ENCODE measurements around the genes DTX2 and SPDYE18.

- PRO-cap, 2 experiments: no peak in any of the 2 experiments
These were observed 51.4 kb upstream of the SRRM3 start for GRCh38 chr7:76150193-76150797.

DNA sequence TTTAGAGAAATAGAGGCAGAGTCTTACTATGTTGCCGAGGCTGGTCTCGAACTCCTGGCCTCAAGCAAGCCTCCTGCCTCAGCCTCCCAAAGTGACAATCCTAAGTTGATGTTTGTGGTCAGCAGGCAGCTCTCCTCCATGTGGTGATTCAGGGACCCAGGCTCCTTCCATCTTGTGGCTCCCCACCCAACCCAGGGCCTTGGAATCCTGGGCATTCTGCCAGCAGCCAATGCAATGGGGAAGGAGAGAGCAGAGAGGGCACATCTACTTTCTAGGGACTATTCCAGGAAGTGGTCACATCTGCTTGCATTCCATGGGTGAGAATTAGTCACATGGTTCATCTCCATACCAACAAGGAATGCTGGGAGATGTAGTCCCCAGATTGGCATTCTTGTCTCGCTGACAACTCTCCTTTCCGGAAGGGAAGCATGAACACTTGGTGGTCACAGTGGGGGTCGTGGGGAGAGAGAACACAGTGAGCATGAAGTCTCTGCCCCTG is 9.9 kb upstream of the SRRM3 start:
- PRO-cap, 2 experiments: no peak in any of the 2 experiments

DNA sequence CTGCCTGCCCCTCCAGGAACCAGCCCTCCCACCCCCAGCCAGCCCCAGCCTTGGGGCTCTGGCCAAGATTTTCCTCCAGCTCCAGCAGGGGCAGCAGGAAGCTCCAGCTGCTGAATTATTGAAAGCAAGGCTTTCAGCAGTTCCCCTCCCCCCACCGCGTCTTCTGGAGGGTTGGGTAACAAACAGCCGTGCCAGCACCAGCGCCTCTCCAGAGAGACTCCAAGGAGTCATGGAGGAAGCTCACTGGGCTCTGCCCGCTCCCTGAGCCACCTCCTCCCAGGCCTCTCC is 19.0 kb downstream of the SRRM3 start:
- PRO-cap, 2 experiments: no peak in any of the 2 experiments

GRCh38 chr7:76293292-76294113 is 9.0 kb upstream of the HSPB1 start:
- PRO-cap, 2 experiments: no peak in any of the 2 experiments

DNA sequence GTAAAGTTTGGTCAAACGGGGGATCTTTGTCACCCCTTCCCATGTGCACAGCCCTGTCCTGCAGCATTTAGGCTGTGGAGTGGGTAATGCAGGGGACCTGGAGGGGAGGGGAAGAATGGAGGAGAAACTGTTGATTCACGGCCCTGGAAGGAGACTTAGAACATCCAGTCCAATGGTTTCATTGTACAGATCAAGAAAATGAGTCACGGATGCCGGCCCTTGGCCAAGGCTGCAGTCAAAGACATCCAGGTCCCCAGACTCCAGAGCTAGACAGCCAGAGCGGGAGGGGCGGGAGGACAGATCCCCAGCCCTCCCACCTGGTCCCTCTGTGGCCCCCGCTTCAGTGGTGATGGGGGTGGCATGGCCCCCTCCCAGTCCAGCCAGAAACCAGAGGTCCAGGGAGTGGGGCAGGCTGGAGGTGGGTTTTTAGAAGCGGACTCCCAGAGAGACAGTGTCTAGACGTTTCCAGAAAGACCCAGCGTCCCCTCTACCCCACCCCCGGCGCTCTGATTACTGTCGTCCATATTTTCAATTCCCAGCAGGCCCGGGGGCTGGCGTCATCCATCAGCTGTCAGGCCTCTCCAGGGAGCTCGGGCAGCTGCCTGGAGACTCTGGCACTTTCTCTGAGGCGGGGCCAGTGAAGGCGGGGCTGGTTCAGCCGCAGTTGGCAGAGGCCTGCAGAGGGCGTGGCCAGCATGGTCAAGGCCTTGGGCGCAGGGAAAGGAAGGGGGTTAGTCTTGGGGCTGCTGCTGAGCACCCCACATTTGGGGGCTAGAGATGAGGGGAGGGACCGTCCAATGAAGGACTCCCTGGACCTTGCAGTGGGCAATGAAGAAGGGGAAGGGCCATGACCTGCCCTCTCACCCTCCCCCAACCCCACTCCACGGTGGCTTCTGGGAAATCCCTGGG is 8.0 kb upstream of the HSPB1 start:
- PRO-cap, 2 experiments: peak in 2 of 2 experiments; most common plus-strand start position 269 of the sequence (in 2); most common minus-strand start position 508 of the sequence (in 2)

GRCh38 chr7:76303092-76303438 is 592 bp downstream of the HSPB1 start:
- PRO-cap, 2 experiments: peak in 1 of 2 experiments; most common plus-strand start chr7:76303275 (in 1)

DNA sequence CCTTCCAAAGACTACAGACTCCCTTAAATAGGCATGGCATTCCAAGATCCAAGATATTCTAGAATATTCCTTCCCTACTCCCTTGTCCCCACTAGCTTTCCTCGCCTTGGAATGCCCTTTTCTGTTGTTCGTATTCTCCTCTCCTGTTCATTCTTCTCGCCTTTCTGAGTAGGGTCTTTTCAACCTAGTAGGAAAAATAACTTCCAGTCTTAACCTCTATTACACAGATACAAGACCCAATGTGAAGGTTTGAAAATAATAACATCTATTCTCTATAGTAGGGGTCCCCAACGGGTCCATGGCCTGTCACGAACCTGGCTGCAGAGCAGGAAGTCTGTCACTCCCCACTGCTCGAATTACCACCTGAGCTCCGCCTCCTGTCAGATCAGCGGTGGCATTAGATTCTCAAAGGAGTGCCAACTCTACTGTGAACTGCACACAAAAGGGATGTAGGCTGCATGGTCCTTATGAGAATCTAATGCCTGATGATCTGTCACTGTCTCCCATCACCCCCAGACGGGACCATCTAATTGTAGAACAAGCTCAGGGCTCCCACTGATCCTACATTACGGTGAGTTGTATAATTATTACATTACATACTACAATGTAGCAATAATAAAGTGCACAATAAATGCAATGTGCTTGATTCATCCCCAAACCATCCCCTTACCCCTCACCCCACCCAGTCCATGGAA is 7.4 kb downstream of the YWHAG start:
- PRO-cap, 2 experiments: no peak in any of the 2 experiments

DNA sequence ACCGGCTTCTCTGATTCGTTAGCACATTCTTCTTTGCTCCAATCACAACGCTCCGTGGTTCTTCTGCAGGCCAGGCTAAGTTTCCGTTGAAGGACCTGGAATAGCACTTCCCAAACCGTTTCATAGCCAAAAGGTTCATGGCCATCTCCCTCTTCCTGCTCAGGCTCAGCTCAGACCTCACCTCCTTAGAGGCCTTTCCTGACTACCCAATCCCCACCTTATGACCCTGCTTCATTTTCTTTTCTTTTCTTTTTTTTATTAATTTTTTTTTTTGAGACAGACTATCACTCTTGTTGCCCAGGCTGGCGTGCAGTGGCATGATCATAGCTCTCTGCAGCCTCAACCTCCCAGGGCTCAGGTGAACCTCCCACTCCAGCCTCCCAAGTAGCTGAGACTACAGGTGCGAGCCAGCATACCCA is 24.5 kb upstream of the YWHAG start:
- PRO-cap, 2 experiments: no peak in any of the 2 experiments

GRCh38 chr7:76397046-76398298 is 12.0 kb downstream of the SSC4D start:
- PRO-cap, 2 experiments: peak in 1 of 2 experiments; most common plus-strand start chr7:76397648 (in 1)

DNA sequence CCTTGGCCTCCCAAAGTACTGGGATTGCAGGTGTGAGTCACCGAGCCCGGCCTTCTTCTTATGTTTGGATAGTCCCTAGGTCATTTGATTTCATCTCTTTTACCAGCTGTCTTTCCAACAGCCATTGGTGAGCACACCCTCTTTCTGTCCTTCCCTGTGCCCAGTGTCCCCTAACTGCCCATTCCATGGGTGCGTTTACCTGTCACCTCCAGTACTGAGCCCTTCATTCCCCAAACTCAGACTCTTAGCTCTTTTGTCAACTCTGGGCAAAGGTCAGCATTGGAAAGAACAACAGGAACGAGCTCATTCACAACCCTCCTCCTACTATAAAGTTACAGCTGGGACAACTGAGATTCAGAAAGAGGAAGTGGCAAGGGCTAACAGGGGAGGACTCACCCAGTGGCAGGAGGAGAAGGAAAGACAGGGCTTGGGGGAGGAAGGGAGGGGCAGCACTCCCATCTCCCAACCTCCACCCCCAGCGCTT is 5.5 kb downstream of the SSC4D start:
- PRO-cap, 2 experiments: no peak in any of the 2 experiments

DNA sequence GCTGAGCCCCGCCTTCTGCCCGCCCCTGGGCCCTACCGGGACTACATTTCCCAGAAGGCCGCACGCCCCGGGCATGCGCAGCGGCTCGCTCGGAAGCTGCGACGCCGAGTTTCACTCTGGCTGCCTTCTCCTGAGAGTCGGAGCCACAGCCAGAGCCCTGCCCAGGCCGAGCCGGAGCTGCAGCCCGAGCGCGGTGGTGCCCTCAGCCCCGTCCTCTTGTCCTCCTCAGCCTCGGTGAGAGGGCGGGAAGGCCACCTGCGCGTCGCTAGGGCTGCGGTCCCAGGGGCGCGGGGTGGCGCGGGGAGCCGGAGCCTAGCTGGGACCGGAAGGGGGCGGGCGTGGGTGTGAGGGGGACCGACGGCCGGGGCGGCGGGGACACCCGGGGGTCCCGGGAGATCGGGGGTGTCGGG is at the start of gene DTX2:
DTX2 (plus strand) TSS at position 107 of the 410 bp plus-strand sequence.
- PRO-cap, 2 experiments: no peak in any of the 2 experiments

DNA sequence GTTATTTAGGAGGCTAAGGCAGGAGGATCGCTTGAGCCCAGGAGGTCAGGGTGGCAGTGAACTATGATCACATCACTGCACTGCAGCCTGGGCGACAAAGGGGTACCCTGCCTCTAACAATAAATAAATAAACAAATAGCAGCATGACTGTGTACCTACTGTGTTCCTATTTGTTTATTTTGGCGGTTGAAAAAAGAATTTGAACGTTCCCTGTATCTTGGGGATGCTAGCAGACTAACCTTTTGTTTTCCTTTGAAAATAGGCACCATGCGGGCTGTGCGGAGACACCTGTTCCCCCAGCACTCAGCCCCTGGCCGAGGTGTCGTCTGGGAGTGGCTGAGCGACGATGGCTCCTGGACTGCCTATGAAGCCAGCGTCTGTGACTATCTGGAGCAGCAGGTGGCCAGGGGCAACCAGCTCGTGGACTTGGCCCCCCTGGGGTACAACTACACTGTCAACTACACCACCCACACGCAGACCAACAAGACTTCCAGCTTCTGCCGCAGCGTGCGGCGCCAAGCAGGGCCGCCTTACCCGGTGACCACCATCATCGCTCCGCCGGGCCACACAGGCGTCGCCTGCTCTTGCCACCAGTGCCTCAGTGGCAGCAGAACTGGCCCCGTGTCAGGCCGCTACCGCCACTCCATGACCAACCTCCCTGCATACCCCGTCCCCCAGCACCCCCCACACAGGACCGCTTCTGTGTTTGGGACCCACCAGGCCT is 20.9 kb downstream of the DTX2 start:
- PRO-cap, 2 experiments: no peak in any of the 2 experiments

DNA sequence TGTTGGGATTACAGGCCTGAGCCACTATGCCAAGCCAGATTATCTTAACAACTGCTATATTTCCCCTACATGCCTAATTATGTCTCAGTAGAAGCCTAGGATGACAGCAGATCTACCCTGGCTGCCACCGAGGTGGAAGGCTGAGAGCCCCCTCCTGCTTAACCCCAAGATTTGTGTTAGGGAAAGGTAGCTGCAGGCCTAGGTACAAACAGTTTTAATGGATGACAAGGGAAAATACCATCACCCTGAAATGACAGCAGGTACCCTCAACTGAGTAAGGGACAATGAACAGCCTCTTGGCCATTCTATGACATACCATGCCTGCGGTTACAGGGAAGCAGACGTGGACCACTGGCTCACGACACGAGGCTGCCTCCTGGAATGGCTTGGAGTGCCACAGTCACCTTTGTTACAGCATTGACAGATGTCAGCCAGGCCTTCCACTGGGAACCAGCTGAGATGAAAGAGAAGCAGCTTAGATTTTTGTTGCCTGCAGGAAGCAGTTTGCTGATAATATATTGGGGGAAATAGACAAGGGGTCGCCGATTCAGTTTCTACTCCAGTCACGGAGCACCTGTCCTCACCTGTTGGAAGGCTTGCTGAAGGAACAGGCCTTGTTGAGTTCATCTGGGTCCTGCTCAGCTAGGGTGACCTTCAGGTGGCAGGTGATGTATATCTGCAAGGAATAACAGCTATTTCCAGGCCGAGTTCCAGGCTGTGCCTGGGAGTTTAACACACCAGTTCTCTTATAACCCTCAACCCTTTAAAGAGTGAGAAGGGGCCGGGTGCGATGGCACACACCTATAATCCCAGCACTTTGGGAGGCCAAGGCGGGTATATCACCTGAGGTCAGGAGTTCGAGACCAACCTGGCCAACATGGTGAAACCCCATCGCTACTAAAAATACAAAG is 15.7 kb downstream of the POMZP3 start:
- PRO-cap, 2 experiments: no peak in any of the 2 experiments

DNA sequence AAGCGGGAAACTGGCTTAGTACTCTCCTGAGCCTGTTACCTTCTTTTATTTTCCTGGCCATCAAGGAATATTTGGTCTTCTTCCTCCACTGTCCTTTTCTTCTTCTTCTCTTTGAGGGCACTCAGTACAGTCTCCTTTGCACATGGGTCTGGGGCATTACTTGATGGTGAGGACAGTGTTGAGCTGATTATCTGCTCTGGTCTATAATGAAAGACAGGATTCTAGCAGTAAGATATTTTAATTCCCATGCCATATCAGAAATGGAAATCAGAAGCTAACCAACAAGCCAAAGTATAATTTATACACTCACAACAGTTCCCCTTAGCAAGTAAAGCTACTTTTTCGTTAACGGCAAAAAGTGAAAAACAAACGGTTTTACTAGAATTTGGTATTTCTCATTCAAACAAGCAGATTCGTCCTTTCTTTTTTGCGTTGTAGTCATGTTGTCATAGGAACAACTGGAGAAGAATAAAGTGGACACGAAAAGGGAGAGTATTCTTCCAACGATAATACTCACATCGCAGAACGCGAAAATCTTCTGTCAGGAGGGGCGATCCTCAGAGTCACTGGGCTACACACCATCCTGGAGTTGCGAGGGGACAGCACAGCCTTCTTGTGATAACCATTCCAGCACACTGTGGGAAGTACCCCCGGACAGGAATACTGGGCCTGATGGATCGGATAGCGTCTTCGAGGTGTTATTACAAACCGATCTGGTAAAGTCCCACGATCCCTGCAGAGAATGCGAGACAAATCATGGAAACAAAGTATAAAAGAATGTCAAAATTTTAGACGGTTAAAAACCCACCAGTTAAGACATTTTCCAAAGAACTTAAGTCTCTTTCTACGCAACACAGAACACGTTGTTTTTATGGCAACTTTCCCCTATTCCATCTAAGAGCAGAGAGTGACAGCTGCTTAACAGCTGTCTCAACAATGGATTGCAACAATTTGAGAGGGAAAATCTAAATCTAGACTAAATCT is 1.3 kb downstream of the POMZP3 start:
- PRO-cap, 2 experiments: no peak in any of the 2 experiments

- PRO-cap, 2 experiments: no peak in any of the 2 experiments
These were observed 18.1 kb upstream of the POMZP3 start for GRCh38 chr7:76645011-76645759.

GRCh38 chr7:77007989-77008601 is 24.1 kb downstream of the SPDYE17 start:
- PRO-cap, 2 experiments: no peak in any of the 2 experiments

DNA sequence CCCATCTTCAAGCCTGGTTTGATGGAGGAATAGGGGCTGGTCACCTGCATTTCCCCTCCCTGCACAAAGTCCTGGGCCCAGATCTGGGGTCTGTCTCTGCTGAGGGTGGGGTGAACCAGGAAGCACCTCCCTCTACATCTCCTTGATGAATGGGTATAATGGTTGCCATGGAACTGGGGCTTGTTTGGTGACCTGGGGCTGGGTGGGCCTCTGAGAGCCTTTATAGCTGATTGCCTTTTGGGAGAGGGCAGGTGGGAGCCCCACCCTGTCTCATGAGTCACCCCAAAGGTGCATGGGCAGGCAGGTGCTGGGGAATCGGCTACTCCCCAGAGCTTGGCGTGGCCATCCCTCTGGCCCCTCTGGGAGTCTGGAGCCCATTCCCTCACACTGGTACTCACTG is at the start of gene SPDYE18:
SPDYE18 (minus strand) TSS at position 107 of the 400 bp plus-strand sequence.
- PRO-cap, 2 experiments: no peak in any of the 2 experiments

DNA sequence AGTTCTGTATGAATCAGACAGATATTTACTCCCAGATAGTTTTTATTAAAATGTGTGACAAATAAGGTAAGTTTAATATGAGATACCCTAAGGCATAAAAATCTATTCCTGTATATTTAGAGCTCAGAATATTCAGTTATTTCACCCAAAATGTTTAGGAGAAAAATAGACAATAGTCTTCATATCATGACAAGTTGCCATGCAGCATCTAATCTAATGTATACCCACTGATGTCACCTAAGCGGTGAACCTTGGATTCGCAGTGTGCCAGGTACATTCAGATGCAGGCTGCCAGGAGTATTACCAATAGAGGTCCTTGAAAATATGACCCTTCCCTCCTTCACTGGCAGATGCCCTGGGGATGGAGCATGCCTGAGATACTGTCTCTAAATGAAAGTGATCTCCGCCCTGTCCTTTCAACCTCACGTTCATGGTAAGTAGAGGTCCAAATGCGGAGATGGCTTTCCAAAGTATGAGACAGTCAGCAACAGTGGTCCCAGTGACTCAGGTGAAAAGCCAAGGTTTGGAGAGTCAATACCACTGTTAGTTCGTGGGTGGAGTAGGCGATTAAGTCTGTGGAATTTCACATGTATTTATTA is 1.6 kb downstream of the FGL2 start:
- PRO-cap, 2 experiments: no peak in any of the 2 experiments

DNA sequence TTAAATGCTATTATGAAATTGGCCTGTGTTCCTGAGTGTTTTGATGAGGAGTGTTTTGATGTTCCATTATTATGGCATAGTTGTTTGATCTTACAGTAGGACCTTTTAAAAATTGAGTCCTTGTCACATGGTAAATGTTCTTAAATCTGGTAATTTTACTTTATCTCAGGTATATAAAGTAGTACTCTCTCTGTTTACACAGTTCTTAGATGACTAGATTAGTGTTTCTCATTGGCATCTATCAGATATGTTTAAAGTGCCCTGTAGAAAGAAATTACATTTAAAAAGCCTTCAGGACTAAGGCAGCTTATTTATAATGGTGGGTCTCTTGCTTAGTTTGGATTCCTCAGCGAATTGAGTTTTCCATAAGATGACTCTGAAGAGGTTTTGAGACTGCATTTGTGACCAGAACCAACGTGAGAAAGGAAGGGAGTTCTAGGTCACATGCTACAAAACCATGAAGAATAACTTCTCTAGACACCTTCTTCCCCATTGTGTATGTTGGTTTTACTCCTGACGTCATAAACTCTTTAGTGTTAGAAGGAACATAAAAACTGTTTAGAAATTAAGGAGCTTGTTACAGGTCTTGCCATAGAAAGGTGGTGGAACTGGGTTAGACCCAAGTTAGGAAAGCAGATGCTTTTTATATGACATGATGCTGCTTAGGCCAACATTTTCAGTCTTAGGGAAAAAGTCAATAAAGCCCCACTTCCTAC is 11.0 kb downstream of the PTPN12 start:
- PRO-cap, 2 experiments: no peak in any of the 2 experiments

GRCh38 chr7:77626538-77627744 is 69.3 kb upstream of the RSBN1L start:
- PRO-cap, 2 experiments: no peak in any of the 2 experiments

Data from psoas muscle (tissue), 2 donors.